ENCODE measurements around the genes ARL11 and KCNRG.

- RAMPAGE, long total RNA: no peak
- RRBS, 2 experiments: no CpG with 5 or more reads among the region's 5 CpGs
CAGE:
- cytosol, long polyA minus RNA: no peak
- cytosol, long polyA plus RNA: no peak
- long polyA plus RNA: no peak
- nucleolus, long total RNA: no peak
- nucleus, long polyA plus RNA: no peak
- nucleus, long total RNA: no peak
Measured at GRCh38 chr13:48586373-48586880, 53.5 kb upstream of the RCBTB2 start.

- RAMPAGE, long total RNA: no peak
- RRBS, 2 experiments: no CpG with 5 or more reads among the region's 6 CpGs
CAGE:
- cytosol, long polyA minus RNA: no peak
- cytosol, long polyA plus RNA: no peak
- long polyA plus RNA: no peak
- nucleolus, long total RNA: no peak
- nucleus, long polyA plus RNA: no peak
- nucleus, long total RNA: no peak
Measured at GRCh38 chr13:48594476-48594932, 59.2 kb upstream of the CYSLTR2 start.

- RAMPAGE, long total RNA: no peak
- RRBS, 2 experiments: no CpG with 5 or more reads among the region's 7 CpGs
CAGE:
- cytosol, long polyA minus RNA: no peak
- cytosol, long polyA plus RNA: no peak
- long polyA plus RNA: no peak
- nucleolus, long total RNA: no peak
- nucleus, long polyA plus RNA: no peak
- nucleus, long total RNA: no peak
Measured at GRCh38 chr13:48655089-48655694, 1.5 kb downstream of the CYSLTR2 start.

GRCh38 chr13:48974901-48975423 lies 750 bp upstream of the FNDC3A start:
- RAMPAGE, long total RNA: no peak
- RRBS, 2 experiments: no CpG with 5 or more reads among the region's 17 CpGs
CAGE:
- cytosol, long polyA minus RNA: no peak
- cytosol, long polyA plus RNA: no peak
- long polyA plus RNA: no peak
- nucleolus, long total RNA: no peak
- nucleus, long polyA plus RNA: no peak
- nucleus, long total RNA: no peak

DNA sequence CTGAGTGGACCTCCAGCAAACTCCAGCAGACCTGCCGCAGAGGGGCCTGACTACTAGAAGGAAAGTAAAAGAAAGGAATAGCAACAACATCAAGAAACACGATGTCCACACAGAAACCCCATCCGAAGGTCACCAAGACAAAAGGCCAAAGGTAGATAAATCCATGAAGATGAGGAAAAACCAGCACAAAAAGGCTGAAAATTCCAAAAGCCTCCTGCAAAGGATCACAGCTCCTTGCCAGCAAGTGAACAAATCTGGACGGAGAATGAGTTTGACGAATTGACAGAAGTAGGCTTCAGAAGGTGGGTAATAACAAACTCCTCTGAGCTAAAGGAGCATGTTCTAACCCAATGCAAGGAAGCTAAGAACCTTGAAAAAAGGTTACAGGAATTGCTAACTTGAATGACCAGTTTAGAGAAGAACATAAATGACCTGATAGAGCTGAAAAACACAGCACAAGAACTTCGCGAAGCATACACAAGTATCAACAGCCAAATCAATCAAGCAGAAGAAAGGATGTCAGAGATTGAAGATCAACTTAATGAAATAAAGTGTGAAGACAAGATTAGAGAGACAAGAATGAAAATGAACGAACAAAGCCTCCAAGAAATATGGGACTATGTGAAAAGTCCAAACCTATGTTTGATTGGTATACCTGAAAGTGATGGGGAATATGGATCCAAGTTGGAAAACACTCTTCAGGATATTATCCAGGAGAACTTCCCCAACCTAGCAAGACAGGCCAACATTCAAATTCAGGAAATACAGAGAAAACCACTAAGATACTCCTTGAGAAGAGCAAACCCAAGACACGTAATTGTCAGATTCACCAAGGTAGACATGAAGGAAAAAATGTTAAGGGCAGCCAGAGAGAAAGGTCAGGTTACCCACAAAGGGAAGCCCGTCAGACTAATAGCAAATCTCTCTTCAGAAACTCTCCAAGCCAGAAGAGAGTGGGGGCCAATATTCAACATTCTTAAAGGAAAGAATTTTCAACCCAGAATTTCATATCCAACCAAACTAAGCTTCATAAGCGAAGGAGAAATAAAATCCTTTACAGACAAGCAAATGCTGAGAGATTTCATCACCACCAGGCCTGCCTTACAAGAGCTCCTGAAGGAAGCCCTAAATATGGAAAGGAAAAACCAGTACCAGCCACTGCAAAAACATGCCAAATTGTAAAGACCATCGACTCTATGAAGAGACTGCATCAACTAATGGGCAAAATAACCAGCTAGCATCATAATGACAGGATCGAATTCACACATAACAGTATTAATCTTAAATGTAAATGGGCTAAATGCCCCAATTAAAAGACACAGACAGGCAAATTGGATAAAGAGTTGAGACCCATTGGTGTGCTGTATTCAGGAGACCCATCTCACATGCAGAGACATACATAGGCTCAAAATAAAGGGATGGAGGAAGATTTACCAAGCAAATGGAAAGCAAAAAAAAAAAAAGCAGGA lies 100.4 kb upstream of the MLNR start:
- RAMPAGE, long total RNA: no peak
- RRBS, 2 experiments: no CpG with 5 or more reads among the region's 13 CpGs
CAGE:
- cytosol, long polyA minus RNA: no peak
- cytosol, long polyA plus RNA: no peak
- long polyA plus RNA: no peak
- nucleolus, long total RNA: no peak
- nucleus, long polyA plus RNA: no peak
- nucleus, long total RNA: no peak

- RAMPAGE, long total RNA: no peak
- RRBS, 2 experiments: no CpG with 5 or more reads among the region's 9 CpGs
CAGE:
- cytosol, long polyA minus RNA: no peak
- cytosol, long polyA plus RNA: no peak
- long polyA plus RNA: no peak
- nucleolus, long total RNA: no peak
- nucleus, long polyA plus RNA: no peak
- nucleus, long total RNA: no peak
Measured at GRCh38 chr13:49301109-49301617, 53.4 kb downstream of the CDADC1 start.

- RAMPAGE, long total RNA: no peak
- RRBS, 2 experiments: no CpG with 5 or more reads among the region's 3 CpGs
CAGE:
- cytosol, long polyA minus RNA: no peak
- cytosol, long polyA plus RNA: no peak
- long polyA plus RNA: no peak
- nucleolus, long total RNA: no peak
- nucleus, long polyA plus RNA: no peak
- nucleus, long total RNA: no peak
Measured at GRCh38 chr13:49334480-49334750, 86.7 kb downstream of the CDADC1 start.

GRCh38 chr13:49356208-49356764 lies 87.6 kb downstream of the CAB39L start:
- RAMPAGE, long total RNA: no peak
- RRBS, 2 experiments: no CpG with 5 or more reads among the region's 1 CpG
CAGE:
- cytosol, long polyA minus RNA: no peak
- cytosol, long polyA plus RNA: no peak
- long polyA plus RNA: no peak
- nucleolus, long total RNA: no peak
- nucleus, long polyA plus RNA: no peak
- nucleus, long total RNA: no peak

GRCh38 chr13:49454765-49454964 lies 10.6 kb downstream of the SETDB2 start:
- RAMPAGE, long total RNA: no peak
- RRBS, 2 experiments: no CpG with 5 or more reads among the region's 2 CpGs
CAGE:
- cytosol, long polyA minus RNA: no peak
- cytosol, long polyA plus RNA: no peak
- long polyA plus RNA: no peak
- nucleolus, long total RNA: no peak
- nucleus, long polyA plus RNA: no peak
- nucleus, long total RNA: no peak

- RAMPAGE, long total RNA: no peak
- RRBS, 2 experiments: no CpG with 5 or more reads among the region's 6 CpGs
CAGE:
- cytosol, long polyA minus RNA: no peak
- cytosol, long polyA plus RNA: no peak
- long polyA plus RNA: no peak
- nucleolus, long total RNA: no peak
- nucleus, long polyA plus RNA: no peak
- nucleus, long total RNA: no peak
Measured at GRCh38 chr13:49465987-49467002, 22.2 kb downstream of the SETDB2 start.

- RAMPAGE, long total RNA: no peak
- RRBS, 2 experiments: no CpG with 5 or more reads among the region's 13 CpGs
CAGE:
- cytosol, long polyA minus RNA: no peak
- cytosol, long polyA plus RNA: no peak
- long polyA plus RNA: no peak
- nucleolus, long total RNA: no peak
- nucleus, long polyA plus RNA: no peak
- nucleus, long total RNA: no peak
Measured at GRCh38 chr13:49625374-49626160, 2.7 kb upstream of the ARL11 start.

GRCh38 chr13:49628152-49628727 lies at the start of gene ARL11:
Gene ARL11, plus strand, starts transcription at chr13:49628507.
- RAMPAGE, long total RNA: start-site peak on the plus strand at chr13:49628460-49628515, 81 and 20 reads in 2 replicates
- RRBS, 2 experiments: no CpG with 5 or more reads among the region's 13 CpGs
CAGE:
- cytosol, long polyA minus RNA: no peak
- cytosol, long polyA plus RNA: no peak
- long polyA plus RNA: start-site peak on the plus strand at chr13:49628460-49628484, 89 and 26 reads in 2 replicates
- nucleolus, long total RNA: no peak
- nucleus, long polyA plus RNA: no peak
- nucleus, long total RNA: no peak

- RAMPAGE, long total RNA: no peak
- RRBS, 2 experiments: no CpG with 5 or more reads among the region's 8 CpGs
CAGE:
- cytosol, long polyA minus RNA: no peak
- cytosol, long polyA plus RNA: no peak
- long polyA plus RNA: no peak
- nucleolus, long total RNA: no peak
- nucleus, long polyA plus RNA: no peak
- nucleus, long total RNA: no peak
Measured at GRCh38 chr13:49686534-49687339, 4.5 kb downstream of the EBPL start.

GRCh38 chr13:50015126-50015605 lies at the start of gene KCNRG:
Gene KCNRG, plus strand, starts transcription at chr13:50015444.
- RAMPAGE, long total RNA: no peak
- RRBS, 2 experiments: no CpG with 5 or more reads among the region's 5 CpGs
CAGE:
- cytosol, long polyA minus RNA: no peak
- cytosol, long polyA plus RNA: no peak
- long polyA plus RNA: no peak
- nucleolus, long total RNA: no peak
- nucleus, long polyA plus RNA: no peak
- nucleus, long total RNA: no peak

DNA sequence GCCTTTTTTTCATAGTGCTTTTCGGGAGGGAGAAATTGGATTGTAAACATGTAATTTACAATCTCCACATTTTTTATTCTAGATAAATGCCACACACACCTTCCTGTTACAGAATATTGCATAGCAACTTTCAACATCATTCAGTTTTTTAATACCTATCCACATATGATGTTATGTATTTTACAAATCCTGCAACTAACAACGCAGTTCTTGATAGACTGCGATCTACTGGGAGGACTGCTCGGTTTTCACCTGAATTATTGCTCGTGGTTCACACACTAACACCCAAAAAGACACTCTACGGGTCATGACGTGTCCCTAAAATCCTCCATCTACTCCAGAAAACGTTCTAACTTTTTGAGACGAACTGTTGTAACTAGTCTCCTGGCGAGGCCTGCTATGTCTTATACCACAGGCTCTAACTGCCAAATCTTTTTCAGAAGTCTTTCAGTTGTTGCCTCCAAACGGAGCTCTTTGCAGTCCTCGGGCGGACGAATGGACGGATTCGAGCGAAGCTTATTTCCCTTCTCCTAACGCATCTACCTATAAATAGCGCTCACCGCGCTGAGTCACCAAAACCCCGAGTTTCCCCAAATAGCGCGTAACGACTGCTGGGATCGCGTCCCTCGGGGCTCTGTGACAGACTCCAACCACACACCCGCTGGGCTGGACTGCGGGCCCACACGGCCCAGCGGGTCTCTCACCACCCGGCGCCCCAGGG lies 108.3 kb downstream of the KCNRG start:
- RAMPAGE, long total RNA: no peak
- RRBS, 2 experiments: 3 to 4% methylated on average over 2 of the region's 34 CpGs
CAGE:
- cytosol, long polyA minus RNA: no peak
- cytosol, long polyA plus RNA: no peak
- long polyA plus RNA: no peak
- nucleolus, long total RNA: no peak
- nucleus, long polyA plus RNA: no peak
- nucleus, long total RNA: no peak

DNA sequence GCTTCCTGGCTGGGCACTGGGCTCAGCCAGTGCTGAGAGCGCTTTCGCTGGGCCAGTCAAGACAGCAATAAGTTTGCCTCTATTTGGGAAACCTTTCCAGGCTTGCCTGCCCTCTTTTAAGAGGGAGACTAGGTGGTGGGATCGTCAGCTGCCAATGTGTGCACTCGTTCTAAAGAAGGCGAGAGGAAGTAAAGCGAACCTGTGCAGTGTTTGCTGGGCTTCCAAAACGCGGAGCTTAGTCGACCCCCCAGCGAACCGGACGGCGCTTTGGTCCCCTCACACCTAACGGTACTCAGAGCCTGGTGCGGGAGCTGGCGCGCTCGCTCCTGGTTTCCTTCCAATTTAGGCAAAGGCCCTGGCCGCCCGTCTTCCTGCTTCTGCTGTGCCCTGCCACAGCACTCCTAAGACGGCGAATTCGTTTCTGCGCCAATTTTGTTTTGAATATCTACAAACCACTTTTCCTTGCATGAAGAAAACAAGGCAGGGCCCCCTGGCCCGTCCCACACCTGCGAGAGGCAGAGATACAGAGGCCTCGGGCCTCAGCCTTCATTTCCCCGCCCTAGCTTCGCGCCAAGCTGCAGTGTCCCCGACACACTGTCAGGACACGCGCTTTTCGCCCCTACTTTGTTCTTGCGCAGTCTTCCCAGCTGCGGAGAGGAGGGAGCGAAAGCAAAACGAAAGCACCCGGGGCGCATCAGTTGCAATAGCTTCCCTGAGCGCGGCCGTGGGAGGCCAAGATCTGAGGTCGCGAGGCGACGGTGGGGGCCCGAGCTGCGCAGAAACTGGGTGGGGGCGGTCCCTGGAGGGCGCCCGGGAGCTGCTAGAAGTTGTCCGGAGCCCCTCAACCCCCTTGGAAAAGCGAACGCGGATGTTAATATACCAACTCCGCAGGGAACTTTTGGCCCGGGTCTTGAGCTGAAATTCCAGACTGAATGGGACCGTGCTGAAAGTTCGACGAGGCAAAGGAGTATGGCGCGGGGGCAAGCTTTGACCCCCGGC lies 111.9 kb downstream of the KCNRG start:
- RAMPAGE, long total RNA: no peak
- RRBS, 2 experiments: 17 to 28% methylated on average over 9 of the region's 64 CpGs
CAGE:
- cytosol, long polyA minus RNA: no peak
- cytosol, long polyA plus RNA: no peak
- long polyA plus RNA: no peak
- nucleolus, long total RNA: no peak
- nucleus, long polyA plus RNA: no peak
- nucleus, long total RNA: no peak

GRCh38 chr13:50129113-50129877 lies 114.1 kb downstream of the KCNRG start:
- RAMPAGE, long total RNA: no peak
- RRBS, 2 experiments: no CpG with 5 or more reads among the region's 39 CpGs
CAGE:
- cytosol, long polyA minus RNA: no peak
- cytosol, long polyA plus RNA: no peak
- long polyA plus RNA: no peak
- nucleolus, long total RNA: no peak
- nucleus, long polyA plus RNA: no peak
- nucleus, long total RNA: no peak

DNA sequence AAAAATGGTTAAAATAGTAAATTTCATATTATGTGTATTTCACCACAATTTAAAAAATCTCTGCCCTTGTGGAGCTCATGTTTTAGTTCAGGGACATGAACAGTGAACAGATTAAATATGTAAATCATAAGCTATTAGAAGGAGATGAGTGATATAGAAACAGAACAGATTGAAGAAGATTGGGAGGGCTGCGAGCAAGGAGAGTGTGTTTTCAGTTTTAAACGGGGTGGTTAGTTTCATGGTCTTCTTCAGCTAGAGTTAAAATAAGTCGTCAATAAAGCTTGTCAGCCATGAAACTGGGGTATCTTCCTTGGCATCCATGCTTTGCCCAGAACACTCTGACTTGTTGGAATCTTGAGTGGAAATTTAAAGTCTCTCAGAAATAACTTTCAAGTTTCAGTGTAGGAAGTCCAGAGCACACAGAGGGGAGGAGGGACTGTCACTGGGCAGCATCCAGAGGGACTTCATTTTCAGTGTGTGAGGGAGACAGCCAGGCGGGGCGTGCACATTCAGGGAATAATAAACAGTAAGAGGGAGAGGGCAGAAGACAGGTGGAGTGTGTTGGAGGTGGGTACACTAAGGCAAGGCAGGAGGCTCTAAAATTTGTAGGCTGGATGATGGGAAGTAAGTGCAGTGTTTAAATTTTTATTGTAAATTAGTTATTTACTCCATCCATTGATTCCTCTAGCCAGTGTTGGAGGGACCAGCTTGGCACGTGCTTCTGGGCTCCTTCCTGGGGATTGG lies 355.5 kb downstream of the KCNRG start:
- RAMPAGE, long total RNA: no peak
- RRBS, 2 experiments: no CpG with 5 or more reads among the region's 6 CpGs
CAGE:
- cytosol, long polyA minus RNA: no peak
- cytosol, long polyA plus RNA: no peak
- long polyA plus RNA: no peak
- nucleolus, long total RNA: no peak
- nucleus, long polyA plus RNA: no peak
- nucleus, long total RNA: no peak

DNA sequence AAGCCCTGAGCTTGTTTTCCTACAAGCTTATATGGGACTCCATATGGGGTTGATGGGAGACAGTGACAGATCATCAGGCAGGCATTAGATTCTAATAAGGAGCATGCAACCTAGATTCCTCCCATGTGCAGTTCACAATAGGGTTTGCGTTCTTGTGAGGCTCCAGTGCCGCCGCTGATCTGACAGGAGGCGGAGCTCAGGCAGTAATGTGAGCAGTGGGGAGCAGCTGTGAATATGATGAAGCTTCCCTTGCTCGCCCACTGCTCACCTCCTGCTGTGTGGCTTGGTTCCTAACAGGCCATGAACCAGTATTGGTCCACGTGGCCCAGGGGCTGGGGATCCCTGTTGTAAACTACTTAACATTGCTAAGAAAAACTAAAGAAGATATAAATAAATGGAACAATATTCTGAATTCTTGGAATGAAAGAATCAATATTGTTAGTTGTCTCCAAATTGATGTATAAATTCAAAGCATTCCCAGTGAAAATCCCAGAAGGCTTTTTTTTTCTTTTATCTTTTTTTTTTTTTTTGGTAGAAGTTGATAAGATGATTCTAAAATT lies 378.4 kb downstream of the KCNRG start:
- RAMPAGE, long total RNA: no peak
- RRBS, 2 experiments: no CpG with 5 or more reads among the region's 6 CpGs
CAGE:
- cytosol, long polyA minus RNA: no peak
- cytosol, long polyA plus RNA: no peak
- long polyA plus RNA: no peak
- nucleolus, long total RNA: no peak
- nucleus, long polyA plus RNA: no peak
- nucleus, long total RNA: no peak

DNA sequence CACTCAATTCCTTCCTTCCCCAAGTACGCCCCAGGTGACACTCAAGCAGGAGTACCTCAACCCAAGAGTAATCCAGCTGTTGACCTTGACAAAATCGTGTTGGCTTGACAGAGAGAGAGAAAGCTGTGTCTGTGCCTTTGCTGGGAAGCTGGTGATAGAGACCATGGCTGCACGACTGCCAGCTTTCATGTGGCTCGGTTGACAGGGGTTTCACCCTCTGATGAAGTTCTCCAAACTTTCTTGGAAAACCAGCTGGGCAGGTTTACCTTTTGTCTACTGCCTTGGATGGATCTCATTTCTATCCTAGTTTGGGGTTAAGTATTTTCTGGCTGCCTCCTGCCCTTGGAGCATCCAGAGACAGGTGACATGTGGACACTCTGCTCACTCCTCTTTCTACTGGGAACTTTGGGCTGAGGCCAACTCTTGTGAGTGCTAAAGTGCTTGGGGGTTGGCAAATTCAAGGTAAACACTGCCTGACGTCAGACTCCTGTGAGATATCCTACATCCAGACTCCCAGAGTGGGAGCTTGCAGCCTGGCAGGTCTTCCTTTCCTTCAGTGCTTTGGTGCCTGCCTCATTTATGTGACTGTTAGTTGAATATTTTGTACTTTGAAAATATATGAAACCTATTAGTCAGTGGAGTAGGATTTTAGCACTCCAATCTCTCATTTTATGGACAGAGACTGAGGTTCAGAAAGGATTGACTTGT lies 388.0 kb downstream of the KCNRG start:
- RAMPAGE, long total RNA: no peak
- RRBS, 2 experiments: no CpG with 5 or more reads among the region's 5 CpGs
CAGE:
- cytosol, long polyA minus RNA: no peak
- cytosol, long polyA plus RNA: no peak
- long polyA plus RNA: no peak
- nucleolus, long total RNA: no peak
- nucleus, long polyA plus RNA: no peak
- nucleus, long total RNA: no peak